ENCODE measurements around a stretch of chr1.

- PRO-cap: no peak
Observed at GRCh38 chr1:244336694-244337050, 15.8 kb upstream of the C1orf100 start.

- PRO-cap: no peak
Observed at GRCh38 chr1:244395162-244395802, 42.8 kb downstream of the C1orf100 start.

GRCh38 chr1:244833508-244834652 lies 1.6 kb upstream of the COX20 start:
- PRO-cap: bidirectional peak, plus-strand start at chr1:244834080, minus-strand start at chr1:244834085; bidirectional peak, plus-strand start at chr1:244834469, minus-strand start at chr1:244834283

DNA sequence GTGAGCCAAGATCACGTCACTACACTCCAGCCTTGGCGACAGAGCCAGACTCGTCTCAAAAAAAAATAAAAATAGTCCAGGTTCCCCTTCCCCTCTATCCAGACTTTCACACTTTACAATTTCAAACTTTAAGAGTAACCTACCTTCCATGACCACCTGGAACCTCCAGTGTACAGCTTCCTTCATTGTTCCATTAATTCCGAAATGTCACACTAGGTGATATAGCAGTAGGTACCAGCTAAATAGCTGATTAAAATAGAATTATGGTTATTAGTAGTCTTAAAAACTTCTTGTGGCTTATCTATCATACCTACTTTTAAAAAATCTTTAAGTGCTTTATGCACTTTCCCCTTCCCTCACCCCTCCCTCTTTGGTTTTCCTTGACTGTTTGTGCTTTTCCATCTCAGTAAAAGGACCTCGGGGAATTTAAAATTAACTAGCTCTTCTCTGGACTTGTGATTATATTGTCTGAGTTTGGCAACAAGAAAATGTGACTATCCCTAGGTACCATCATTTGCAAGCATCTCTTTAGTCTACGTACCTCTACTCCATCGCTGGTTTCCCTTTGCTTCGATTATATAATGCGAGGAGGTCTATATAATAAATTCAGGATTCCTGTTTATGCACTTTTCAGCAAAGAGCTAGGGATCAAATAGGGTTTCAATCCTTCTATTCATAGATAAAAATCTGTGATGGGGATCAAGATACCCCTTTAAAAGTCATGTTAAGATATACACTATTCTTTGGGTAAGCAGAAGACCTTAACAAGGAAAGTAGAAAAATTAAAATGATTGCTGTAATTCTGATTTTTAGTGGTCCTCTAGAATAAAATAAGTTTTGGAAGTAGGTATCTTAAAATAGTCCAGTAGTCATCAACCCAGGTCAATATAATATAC lies 11.3 kb downstream of the COX20 start:
- PRO-cap: unidirectional peak, minus-strand start at position 112 of the sequence

- PRO-cap: no peak
Observed at GRCh38 chr1:244849613-244850390, 14.3 kb downstream of the COX20 start.

DNA sequence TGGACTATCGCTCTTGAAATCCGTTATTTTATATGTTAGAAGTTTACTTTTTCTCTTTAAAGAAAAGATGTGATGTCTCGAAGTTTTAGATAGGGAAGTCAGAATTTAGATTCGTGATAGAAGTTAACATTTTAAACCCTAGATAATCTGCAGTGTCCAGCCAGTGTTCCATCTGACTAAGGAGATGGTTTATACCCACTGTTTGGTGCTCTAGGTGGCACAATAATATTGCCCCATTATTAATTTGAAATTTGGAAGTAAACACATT lies 1.1 kb upstream of the HNRNPU start:
- PRO-cap: no peak

GRCh38 chr1:244919198-244919698 lies 50.2 kb upstream of the EFCAB2 start:
- PRO-cap: no peak

- PRO-cap: no peak
Observed at GRCh38 chr1:244964171-244964987, 5.1 kb upstream of the EFCAB2 start.

DNA sequence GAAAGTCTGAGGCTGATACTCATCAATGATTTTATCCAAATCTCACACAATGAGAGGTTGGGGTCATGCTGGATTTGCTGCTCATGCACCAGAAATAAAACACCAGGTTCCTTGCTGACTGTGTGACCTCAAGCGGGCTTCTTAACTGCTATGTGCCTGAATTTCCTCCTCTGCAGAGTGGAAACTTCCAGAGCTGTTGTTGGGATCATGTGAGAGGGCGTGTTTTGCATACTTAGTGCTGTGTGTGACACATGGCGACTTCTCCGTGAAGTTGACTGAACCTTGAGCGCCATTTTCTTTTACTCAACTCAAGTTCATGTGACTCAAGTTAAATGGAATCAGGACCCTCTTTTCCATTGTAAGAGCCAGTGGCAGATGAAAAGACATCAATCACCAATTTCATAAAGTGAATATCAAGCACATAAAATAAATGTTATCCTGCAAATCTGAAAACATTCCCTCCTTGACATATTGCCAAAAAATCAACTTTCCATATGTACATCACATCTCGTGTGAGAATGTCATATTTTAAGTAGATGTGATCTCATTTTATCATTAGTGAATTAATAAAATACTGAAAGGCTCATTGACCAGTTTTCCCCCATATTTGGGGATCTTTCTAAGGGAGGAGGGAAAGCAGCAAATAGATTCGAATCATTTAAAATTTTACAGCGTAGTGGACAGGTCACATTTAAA lies 224.1 kb downstream of the KIF26B start:
- PRO-cap: no peak

DNA sequence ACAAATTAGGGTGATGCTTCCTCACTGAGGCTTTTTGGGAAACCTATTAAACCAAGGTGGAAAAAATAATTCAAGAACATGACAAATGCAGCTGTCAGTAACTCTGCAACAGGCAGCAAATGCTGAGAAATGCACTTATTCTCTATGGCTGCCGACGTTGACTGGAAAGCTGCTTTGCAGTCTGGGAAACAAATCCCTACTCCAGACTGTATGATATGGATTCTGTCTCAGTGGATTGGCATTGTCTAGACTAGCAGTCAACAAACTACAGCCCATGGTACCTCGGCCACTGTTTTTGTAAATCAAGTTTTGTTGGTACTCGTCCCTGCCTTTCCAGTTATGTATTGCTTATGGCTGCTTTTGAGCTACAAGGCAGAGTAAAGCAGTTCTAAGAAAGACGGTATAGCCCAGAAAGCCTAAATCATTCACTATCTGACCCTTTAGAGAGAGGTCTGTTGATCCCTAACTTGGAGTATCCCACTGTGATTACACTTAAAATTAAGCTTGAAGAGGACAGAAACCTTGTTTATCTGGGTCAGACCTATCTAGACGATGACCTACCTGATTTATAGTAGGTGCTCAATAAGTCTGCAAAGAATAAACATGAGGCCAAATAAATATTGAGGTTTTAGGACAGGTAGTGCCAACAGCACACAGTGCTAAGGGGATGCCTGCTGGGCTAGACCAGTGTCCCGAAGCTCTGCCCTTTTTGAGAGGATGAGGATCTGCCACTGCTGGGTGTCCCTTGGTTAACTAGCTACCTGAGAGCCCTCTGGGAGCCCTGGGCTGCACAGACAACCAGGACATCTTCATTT lies 526.3 kb downstream of the SMYD3 start:
- PRO-cap: unidirectional peak, minus-strand start at position 165 of the sequence

DNA sequence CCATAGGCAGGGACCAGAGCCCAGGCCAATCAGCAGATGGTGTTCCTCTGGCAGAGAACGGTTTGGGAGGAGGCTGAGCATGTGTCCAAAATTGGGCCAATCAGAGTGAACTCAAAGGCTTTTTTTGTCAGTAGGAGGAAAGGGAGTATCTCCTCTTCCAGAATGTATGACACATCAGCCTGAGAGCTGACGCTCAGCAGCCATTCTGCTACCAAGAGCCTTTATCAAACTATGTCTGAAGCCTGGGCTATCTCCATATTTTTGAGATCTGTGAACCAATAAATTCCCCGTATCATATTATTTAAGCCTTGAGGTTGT lies 518.4 kb downstream of the SMYD3 start:
- PRO-cap: no peak

- PRO-cap: no peak
Observed at GRCh38 chr1:246102133-246102891, 404.8 kb downstream of the SMYD3 start.

DNA sequence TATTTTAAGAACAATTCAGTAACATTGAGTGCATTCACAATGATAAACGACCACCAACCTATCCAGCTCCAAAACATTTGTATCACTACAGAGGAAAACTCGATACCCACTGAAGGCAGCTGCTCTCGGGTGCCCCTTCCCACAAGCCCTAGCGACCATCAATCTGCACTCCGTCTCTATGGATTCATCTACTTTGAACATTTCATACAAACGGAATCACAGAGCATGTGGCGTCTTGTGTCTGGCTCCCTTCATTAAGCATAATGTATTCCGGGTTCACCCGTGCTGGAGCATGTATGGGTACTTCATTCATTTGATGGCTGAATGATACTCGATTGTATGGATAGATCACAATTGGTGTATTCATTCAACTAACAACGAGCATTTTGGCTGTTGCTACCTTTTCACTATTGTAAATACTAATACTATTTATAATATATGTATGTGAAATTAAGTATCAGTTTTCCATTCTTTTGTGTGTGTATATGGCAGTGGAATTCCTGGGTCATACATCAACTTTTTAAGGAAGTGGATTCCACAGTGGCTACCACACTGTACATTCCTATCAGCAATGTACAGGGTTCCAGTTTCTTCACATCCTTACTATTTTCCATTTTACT lies 340.2 kb downstream of the SMYD3 start:
- PRO-cap: no peak

DNA sequence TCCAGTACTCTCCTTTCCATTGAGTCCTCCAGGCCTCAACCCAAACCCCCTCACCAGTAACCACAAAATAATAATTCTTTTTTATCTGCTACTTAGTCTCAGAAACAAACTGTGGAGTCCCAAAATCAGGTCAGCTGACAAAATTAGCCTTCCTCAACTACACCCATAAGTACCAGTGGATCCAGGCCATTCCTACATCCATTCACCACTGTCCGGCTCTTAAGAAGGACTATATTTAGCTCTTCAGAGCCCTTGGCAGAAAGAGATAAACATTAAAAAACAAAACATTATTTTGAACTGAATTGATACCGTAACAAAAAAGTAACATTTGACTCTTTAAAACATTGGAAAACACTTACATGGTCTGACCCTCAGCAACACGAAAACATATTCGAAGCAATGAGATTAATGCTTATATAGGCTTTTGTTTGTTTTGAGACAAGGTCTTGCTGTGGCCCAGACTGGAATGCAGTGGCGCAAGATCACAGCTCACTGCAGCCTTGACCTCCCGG lies 330.9 kb downstream of the SMYD3 start:
- PRO-cap: no peak

- PRO-cap: no peak
Observed at GRCh38 chr1:246598993-246600186, 33.1 kb downstream of the CNST start.

GRCh38 chr1:246617748-246618351 lies 51.6 kb downstream of the CNST start:
- PRO-cap: no peak

DNA sequence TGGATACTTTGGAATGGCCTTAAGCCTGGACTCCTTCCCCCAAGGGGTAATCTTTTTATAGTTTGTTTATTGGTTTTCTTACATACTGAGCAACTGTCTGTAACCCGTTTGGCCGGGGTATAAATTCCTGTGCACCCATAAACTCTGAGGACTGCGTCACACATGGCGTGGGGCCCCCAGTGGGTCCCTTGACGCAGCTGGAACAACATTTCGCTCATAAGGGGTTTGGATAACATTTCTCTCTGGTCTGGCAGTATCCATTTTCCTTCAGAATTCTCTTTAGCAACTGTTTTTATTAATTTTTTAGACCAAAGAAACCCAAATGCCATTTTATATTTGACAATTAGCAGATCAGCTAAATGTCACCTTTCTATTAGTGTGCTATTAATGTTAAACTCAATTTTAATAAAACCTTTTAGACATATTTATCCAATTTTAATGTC lies 26.6 kb downstream of the SCCPDH start:
- PRO-cap: no peak

- PRO-cap: no peak
Observed at GRCh38 chr1:246786515-246787204, 62.5 kb downstream of the SCCPDH start.

- PRO-cap: no peak
Observed at GRCh38 chr1:246852488-246853543, 78.9 kb downstream of the AHCTF1 start.

DNA sequence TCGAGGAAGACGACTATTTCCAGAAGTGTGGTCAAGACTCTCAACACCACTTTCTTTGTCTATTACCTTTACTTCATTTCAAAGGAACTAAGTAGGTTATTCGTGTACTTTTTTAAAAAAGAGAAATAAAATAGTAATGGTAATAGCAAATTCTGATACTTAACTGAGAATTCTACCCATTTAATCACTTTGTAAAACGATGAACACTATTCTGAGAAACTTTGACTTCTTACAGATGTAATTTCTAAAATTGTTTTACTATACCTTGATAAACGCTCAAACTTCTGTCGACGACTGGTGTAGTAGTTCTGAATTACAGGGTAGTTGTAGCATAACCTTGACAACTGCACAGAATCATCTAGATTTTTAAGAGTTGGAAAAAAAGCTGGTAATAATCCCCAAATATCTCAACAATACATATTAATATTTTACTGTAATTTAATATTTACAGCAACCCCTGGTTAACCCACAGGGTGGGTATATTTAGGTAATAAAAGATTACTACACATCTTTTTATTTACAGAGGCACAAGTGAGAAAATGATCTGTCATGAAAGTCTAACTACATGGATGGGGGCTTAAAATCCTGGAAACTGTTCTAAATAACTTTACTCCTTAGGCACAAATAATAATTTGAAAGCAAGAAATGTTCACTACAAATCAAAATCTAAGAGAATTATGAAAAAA lies 41.9 kb downstream of the AHCTF1 start:
- PRO-cap: no peak